Measurements from ENCODE around the gene TRA2A.

GRCh38 chr7:20299841-20300486, 30.7 kb upstream of the ITGB8 start:
- RRBS, result no CpG with 5 or more reads among the region's 1 CpG

DNA sequence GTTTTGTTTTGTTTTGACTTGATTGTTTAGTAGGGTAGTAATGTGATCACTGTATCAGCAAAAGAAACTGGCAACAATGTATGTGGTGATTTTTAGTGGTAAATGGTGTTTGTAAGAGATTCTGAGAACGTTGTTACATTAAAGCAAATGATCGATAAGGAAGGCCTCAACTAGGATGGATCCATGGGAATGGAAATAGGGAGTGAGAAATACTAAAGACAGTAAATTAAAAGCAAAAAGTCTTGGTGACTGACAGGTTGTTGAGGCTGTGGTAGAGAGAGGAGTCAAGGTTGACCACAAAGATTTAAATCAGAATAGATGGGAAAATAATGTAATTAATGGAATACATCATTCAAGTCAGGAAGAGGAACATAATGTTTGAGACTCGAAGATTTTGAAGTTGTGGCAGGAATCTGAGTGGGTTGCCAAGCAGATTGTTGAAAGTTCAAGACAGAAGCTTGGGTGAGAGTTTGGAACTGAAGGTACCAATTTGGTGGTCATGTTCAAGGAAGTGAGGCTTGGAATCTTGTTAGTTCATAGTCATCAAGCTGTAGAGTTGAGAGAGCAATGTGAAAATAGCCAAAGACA, 16.7 kb downstream of the ITGB8 start:
- RRBS, result no CpG with 5 or more reads among the region's 3 CpGs

- RRBS, result no CpG with 5 or more reads among the region's 17 CpGs
Observed at GRCh38 chr7:21426141-21426966, 1.5 kb upstream of the SP4 start.

GRCh38 chr7:22192995-22194205, 163.6 kb downstream of the RAPGEF5 start:
- RRBS, result no CpG with 5 or more reads among the region's 29 CpGs

GRCh38 chr7:22219759-22220633, 137.0 kb downstream of the RAPGEF5 start:
- RRBS, result no CpG with 5 or more reads among the region's 10 CpGs

- RRBS, result no CpG with 5 or more reads among the region's 3 CpGs
Observed at GRCh38 chr7:22264398-22265095, 92.4 kb downstream of the RAPGEF5 start.

DNA sequence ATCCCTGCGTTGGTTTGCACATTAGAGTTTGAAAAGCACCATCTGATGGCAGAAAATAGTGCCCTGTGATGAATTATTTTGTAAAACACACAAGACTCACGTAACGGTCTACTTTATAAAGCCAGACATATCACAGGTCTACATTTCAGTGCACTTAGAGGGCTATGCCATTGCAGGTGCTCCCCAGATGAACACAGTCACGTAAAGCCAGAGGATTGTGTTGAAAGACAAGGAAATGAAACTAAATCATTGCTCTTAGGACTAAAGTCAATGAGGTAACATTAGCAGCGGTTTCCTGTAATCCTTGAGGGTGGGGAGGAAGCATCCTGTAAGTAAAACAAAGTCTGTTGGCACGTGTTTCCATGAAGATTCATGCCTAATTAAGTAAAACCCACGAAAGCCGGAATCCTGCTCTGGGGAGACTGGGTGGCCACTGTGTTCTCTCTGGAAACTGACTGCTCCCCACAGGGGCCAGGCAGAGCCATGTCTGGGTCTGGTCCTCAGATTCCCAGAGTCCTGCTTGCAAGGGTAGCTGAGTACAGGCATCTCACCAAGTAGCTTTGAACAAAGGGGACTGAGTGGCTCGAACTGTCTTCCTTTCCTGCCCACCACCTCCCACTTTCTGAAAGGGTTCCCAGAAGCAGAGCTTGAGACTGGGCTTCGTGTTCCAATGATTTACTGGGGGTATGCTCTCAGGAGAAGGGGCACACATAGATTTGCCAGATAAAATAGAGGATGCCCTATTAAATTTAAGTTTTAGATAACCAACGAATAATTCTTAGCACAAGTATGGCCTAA, 18.2 kb downstream of the STEAP1B start:
- RRBS, result no CpG with 5 or more reads among the region's 11 CpGs

DNA sequence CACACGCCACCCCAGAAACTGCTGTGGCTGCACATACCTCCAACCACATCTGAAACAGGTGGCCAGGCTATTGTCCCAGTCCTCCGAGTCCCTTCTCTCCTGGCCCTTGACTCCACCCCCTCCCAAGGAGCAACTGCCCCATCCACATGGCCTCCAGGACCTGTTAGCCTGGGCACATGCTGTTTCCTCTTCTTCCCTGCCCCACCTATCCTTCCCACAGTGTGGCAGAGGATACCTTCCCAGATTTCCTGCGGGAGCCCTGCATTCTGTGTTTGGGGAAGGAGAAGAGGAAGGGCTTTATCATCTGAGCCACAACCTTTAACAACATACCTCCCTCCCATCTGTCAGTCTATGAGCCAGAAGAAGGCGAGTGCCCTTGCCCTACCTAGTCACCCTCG, 11.9 kb downstream of the STEAP1B start:
- RRBS, result no CpG with 5 or more reads among the region's 5 CpGs

- RRBS, result no CpG with 5 or more reads among the region's 8 CpGs
Observed at GRCh38 chr7:22703493-22703926, 23.5 kb upstream of the IL6 start.

DNA sequence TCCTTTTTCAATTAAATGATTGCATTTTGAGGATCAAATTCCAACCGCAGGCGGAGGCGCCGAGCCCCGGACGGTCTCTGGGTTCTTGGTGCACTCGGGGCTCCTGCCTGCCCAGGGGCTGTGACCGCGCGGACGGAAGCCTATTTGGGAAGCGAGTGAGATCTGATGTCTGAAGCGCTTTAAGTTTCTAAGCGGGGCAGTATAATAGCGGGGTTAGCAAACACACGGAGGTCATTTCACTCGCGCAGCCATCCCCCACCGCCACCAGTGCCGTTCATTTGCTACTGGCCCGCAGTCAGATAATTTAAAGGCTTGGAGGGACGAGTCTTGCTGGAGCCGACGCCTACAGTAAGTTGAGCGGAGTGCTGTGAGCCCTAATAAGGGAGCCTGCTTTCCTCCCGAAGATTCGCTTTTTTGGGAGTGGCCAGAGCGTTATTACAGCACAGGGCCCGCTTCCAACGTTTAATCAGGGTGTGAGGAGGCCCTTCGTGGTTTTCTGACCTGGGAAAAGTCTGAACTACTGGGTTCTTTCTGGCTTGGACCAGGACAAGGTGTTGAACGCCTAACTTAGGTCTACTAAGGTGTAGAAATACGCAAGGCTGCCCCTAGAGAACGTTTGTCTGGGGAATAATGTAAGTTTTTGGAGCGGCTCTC, 32.1 kb upstream of the TOMM7 start:
- RRBS, result no CpG with 5 or more reads among the region's 35 CpGs

- RRBS, result no CpG with 5 or more reads among the region's 65 CpGs
Observed at GRCh38 chr7:23468154-23469177, 1.8 kb downstream of the IGF2BP3 start.

- RRBS, result no CpG with 5 or more reads among the region's 11 CpGs
Observed at GRCh38 chr7:23516264-23516679, 15.5 kb downstream of the TRA2A start.

- RRBS, result no CpG with 5 or more reads among the region's 3 CpGs
Observed at GRCh38 chr7:23523579-23524403, 8.0 kb downstream of the TRA2A start.

- RRBS, result under 1% methylated on average over 9 of the region's 76 CpGs
Observed at GRCh38 chr7:23531300-23532296, at the start of gene TRA2A. TRA2A (minus strand) TSS chr7:23531981.

DNA sequence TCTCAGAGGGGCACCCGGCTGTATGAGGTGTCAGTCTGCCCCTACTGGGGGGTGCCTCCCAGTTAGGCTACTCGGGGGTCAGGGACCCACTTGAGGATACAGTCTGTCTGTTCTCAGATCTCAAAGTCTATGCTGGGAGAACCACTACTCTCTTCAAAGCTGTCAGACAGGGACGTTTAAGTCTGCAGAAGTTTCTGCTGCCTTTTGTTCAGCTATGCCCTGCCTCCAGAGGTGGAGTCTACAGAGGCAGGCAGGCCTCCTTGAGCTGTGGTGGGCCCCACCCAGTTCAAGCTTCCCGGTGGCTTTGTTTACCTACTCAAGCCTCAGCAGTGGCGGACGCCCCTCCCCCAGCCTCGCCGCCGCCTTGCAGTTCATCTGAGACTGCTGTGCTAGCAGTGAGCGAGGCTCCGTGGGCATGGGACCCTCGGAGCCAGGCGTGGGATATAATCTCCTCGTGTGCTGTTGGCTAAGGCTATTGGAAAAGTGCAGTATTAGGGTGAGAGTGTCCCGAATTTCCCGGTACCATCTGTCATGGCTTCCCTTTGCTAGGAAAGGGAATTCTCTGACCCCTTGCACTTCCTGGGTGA, 12.5 kb downstream of the STK31 start:
- RRBS, result no CpG with 5 or more reads among the region's 16 CpGs

GRCh38 chr7:23723041-23723393, 13.0 kb downstream of the STK31 start:
- RRBS, result no CpG with 5 or more reads among the region's 7 CpGs

DNA sequence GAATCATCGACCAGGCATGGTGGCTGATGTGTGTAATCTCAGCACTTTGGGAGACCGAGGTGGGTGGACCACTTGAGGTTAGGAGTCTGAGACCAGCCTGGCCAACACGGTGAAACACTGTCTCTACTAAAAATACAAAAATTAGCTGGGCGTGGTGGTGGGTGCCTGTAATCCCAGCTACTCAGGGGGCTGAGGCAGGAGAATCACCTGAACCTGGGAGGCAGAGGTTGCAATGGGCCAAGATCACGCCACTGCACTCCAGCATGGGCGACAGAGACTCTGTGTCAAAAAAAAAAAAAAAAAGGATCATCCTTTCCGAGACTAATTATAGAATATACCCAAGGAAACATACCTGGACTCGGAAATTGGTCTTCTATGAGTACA, 8.1 kb downstream of the GSDME start:
- RRBS, result no CpG with 5 or more reads among the region's 8 CpGs

GRCh38 chr7:24786355-24786721, 29.1 kb upstream of the GSDME start:
- RRBS, result no CpG with 5 or more reads among the region's 4 CpGs

DNA sequence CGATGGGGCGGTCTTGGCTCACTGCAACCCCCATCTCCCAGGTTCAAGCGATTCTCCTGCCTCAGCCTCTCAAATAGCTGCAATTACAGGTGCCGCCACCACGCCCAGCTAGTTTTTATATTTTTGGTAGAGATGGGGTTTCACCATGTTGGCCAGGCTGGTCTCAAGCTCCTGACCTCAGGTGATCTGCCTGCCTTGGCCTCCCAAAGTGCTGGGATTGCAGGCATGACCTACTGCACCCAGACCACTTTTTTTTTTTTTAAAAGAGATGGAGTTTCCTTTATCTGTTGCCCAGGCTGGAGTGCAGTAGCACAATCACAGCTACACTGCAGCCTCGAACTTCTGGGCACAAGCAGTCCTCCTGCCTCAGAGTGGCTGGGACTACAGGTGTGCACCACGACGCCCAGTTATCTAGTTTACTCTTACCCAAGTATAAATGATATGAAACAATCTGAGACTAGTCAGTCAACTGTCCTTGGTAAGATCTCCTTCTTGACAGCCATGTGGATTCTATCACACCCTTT, 5.7 kb downstream of the CYCS start:
- RRBS, result no CpG with 5 or more reads among the region's 8 CpGs

GRCh38 chr7:25255668-25256434, 27.6 kb upstream of the NPVF start:
- RRBS, result no CpG with 5 or more reads among the region's 7 CpGs